Peritoneum (tissue), 1 donor: ENCODE data around the genes YIPF3 and VEGFA.

DNA sequence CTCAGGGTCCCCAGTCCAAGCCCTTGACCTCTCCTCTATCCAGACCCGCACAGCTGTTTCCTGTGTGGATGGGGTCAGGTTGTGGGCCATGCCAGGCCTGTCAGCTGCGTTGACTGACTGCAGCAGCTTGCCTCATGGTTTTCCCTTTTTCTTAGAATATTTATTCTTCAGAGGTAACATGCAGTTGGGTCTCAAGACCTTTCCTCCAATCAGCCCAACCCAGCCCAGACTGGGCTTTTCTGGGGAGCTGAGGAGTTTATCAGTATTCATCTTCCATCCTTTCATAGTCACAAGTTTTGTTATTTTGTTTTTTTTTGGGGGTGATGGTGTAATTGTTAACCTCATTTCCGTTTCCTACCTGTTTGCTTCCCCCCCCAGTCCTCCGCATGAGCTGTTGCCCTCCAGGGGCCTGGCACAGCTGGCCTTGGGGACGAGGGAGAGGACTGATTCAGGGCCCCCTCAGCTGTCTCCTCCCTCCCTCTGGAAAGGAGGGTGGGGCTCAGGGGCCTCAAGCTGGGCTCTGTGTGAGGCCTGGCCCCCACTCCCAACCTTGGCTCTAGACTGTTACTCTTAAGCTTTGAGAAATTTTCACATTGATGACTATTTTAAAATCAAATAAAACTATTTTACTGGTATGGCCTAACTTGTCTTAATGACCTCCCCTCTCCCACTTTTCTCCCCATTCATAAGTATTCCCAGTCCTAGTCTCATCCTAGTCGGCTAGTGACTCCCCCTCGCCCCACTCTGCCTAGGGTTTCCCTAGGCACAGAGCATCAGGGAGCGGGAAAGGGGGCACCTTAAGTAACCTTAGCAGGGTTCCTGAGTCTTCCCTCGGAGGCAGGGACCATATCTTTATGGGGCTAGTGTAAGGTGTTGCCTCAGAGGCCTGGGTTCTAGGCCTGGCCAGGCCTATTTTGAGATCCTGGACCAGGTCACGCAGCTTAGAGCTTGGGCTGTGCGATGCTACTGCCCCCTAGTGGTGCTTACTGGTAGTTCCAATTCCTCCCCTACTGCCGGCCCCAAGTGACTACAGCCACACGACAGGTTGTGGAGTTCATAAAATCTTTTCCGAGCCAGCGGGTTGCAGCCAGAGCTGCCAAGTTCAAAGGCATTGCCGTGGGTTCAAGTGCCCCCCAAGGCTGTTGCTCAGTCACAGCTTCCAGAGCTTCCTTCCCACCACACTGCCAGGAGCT lies 3.8 kb downstream of the LRRC73 start:
- PRO-cap, result no peak

GRCh38 chr6:43516256-43517252 lies at the start of gene YIPF3:
TSS of gene YIPF3 (minus strand) at chr6:43516926.
- PRO-cap, result bidirectional peak, plus-strand start at chr6:43517089, minus-strand start at chr6:43516931

- PRO-cap, result no peak
These were observed 6.2 kb downstream of the POLR1C start for GRCh38 chr6:43522556-43523979.

- PRO-cap, result no peak
These were observed 8.4 kb downstream of the GTPBP2 start for GRCh38 chr6:43620405-43621254.

- PRO-cap, result no peak
These were observed 4.4 kb downstream of the GTPBP2 start for GRCh38 chr6:43624336-43625360.

DNA sequence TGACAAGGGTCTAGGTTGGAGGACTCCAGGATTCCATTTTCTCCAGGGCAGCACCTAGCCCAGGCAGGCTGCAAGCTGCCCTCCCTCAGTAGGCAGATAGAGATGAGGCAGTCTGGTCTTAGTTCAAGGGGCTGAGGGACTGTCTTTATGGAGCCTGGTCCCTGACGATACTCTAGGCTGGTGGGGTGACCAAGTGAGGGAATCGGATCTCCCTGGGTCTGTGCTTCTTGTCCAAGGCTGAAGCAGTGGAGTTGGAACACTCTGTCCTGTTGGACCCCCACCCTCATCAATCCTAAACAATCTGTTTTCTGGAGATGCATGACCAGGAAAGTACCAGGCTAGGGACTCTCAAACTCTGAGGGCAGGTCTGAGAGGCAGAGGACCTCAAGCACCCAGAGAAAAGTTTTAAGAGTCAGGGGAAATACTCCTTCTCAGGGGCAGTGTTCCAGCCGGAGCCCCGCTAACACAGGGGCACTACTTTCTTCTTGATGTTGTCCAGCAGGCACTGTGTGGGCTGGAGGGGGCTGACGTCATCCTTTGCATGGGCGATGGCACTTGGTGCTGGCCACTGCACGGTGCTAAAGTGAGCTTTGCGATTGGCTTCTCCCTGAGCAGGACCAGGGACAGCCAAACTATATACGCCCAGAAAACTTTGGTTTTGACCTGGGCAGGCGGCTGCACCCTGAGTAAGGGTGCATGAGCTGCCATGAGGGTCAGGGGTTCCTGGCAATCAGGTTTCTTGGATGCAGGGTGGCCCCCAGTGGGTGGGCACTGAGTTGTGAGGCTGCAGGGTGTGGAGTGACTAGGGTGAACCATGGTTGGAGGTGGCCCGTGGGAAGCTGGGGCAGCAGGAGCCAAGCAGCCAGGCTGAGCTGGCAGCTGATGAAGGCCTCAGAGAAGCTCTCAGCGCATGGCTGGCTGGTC lies 18.6 kb downstream of the MRPS18A start:
- PRO-cap, result no peak

- PRO-cap, result no peak
These were observed 36.3 kb upstream of the MRPS18A start for GRCh38 chr6:43723928-43724327.

DNA sequence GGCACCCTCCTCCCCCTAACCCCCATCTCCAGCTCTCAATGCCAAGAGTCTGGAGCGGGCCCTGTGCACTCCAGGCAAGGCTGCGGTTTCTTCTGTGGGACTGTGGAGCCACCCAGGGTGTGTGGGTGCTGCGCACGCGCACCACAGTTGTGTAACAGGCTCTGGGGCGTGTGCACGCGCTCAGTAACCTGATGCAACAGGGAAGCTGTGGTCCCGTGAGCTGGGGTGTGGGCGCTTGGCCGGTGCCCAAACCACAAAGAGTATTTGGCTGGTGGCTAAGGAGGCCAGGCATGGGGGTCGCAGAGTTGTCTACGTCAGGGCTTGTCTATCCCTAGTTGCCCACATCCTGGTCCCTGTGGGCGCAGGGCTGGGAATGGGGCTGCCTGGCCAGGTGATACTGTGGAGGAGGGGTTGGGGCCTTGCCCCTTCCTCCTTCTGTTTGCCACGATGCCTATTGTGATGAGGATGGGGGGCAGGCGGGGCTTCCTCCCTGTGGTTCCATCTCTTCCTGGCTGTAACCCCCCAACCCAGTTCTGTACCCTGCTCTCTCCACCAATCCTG lies 37.6 kb upstream of the MRPS18A start:
- PRO-cap, result no peak

DNA sequence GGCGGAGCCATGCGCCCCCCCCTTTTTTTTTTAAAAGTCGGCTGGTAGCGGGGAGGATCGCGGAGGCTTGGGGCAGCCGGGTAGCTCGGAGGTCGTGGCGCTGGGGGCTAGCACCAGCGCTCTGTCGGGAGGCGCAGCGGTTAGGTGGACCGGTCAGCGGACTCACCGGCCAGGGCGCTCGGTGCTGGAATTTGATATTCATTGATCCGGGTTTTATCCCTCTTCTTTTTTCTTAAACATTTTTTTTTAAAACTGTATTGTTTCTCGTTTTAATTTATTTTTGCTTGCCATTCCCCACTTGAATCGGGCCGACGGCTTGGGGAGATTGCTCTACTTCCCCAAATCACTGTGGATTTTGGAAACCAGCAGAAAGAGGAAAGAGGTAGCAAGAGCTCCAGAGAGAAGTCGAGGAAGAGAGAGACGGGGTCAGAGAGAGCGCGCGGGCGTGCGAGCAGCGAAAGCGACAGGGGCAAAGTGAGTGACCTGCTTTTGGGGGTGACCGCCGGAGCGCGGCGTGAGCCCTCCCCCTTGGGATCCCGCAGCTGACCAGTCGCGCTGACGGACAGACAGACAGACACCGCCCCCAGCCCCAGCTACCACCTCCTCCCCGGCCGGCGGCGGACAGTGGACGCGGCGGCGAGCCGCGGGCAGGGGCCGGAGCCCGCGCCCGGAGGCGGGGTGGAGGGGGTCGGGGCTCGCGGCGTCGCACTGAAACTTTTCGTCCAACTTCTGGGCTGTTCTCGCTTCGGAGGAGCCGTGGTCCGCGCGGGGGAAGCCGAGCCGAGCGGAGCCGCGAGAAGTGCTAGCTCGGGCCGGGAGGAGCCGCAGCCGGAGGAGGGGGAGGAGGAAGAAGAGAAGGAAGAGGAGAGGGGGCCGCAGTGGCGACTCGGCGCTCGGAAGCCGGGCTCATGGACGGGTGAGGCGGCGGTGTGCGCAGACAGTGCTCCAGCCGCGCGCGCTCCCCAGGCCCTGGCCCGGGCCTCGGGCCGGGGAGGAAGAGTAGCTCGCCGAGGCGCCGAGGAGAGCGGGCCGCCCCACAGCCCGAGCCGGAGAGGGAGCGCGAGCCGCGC lies at the start of gene VEGFA:
TSS of gene VEGFA (plus strand) at position 60 of the 1,070 bp plus-strand sequence.
- PRO-cap, result bidirectional peak, plus-strand start at position 60 of the sequence, minus-strand start outside the sequence; bidirectional peak, plus-strand start at position 624 of the sequence, minus-strand start at position 461 of the sequence

DNA sequence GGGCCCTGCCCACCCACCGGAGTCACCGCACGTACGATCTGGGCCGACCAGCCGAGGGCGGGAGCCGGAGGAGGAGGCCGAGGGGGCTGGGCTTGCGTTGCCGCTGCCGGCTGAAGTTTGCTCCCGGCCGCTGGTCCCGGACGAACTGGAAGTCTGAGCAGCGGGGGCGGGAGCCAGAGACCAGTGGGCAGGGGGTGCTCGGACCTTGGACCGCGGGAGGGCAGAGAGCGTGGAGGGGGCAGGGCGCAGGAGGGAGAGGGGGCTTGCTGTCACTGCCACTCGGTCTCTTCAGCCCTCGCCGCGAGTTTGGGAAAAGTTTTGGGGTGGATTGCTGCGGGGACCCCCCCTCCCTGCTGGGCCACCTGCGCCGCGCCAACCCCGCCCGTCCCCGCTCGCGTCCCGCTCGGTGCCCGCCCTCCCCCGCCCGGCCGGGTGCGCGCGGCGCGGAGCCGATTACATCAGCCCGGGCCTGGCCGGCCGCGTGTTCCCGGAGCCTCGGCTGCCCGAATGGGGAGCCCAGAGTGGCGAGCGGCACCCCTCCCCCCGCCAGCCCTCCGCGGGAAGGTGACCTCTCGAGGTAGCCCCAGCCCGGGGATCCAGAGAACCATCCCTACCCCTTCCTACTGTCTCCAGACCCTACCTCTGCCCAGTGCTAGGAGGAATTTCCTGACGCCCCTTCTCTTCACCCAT lies 1.7 kb downstream of the VEGFA start:
- PRO-cap, result no peak

DNA sequence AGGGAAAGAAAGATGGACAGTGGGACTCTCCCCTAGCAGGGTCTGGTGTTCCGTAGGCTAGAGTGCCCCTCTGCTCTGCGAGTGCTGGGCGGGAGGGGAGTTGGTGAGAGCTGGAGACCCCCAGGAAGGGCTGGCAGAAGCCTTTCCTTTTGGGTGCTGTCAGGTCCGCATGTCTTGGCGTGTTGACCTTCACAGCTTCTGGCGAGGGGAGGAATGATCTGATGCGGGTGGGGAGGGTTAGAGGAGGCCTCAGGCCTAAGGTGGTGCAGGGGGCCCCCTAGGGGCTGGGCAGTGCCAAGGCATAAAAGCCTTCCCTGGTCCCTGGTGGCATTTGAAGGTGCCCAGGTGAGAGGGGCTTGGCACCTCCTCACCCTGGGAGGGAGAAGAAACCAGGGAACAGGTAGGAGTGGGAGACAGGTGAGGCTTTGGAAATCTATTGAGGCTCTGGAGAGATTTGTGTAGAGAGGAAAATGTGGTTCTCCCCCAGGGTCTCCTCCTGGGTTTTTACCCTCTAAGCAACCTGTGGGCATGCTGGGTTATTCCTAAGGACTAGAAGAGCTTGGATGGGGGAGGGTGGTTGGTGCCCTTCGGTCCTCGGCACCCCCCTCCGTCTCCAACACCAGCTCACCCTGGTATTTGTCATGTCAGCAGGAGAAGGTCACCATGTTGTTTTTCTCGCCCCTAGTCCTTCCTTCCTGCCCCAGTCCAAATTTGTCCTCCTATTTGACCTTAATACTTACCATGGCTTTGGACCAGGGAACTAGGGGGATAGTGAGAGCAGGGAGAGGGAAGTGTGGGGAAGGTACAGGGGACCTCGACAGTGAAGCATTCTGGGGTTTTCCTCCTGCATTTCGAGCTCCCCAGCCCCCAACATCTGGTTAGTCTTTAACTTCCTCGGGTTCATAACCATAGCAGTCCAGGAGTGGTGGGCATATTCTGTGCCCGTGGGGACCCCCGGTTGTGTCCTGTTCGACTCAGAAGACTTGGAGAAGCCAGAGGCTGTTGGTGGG lies 3.5 kb downstream of the VEGFA start:
- PRO-cap, result no peak

DNA sequence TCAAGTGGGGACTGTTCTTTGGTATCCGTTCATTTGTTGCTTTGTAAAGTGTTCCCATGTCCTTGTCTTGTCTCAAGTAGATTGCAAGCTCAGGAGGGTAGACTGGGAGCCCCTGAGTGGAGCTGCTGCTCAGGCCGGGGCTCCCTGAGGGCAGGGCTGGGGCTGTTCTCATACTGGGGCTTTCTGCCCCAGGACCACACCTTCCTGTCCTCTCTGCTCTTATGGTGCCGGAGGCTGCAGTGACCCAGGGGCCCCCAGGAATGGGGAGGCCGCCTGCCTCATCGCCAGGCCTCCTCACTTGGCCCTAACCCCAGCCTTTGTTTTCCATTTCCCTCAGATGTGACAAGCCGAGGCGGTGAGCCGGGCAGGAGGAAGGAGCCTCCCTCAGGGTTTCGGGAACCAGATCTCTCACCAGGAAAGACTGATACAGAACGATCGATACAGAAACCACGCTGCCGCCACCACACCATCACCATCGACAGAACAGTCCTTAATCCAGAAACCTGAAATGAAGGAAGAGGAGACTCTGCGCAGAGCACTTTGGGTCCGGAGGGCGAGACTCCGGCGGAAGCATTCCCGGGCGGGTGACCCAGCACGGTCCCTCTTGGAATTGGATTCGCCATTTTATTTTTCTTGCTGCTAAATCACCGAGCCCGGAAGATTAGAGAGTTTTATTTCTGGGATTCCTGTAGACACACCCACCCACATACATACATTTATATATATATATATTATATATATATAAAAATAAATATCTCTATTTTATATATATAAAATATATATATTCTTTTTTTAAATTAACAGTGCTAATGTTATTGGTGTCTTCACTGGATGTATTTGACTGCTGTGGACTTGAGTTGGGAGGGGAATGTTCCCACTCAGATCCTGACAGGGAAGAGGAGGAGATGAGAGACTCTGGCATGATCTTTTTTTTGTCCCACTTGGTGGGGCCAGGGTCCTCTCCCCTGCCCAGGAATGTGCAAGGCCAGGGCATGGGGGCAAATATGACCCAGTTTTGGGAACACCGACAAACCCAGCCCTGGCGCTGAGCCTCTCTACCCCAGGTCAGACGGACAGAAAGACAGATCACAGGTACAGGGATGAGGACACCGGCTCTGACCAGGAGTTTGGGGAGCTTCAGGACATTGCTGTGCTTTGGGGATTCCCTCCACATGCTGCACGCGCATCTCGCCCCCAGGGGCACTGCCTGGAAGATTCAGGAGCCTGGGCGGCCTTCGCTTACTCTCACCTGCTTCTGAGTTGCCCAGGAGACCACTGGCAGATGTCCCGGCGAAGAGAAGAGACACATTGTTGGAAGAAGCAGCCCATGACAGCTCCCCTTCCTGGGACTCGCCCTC lies 14.7 kb downstream of the VEGFA start:
- PRO-cap, result unidirectional peak, plus-strand start at position 230 of the sequence

DNA sequence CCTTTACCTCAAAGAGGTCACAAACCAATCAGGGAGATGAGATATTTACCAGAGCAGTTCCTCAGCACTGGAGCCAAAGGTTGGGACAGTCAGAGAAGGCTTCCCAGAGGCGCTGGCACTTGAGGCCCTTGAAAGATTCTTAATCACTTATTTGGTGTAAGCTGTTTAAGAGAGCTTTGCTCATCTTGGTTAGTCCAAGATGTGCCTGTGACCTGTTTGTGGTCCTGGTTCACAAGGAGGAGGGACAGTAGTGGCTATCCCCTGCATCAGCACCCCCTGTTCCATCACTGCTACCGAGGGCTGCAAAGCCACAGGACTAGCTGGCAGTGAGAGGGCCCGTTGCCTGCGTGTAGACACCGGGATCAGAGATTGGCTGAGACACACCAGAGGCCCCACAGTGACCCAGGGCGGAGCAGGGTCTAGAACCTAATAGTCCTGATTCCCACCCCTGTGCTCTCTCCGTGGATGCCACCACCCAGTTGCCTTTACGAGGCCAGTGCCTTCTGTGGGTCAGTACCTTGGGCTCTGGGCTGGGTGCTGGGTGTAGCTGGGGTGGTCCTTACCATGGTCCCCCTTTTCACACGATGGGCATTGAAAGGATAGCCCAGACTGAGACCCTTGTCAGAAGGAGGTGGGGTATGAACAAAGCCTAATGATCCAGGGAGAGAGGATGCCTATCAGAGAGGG lies 35.8 kb downstream of the VEGFA start:
- PRO-cap, result no peak

GRCh38 chr6:43937405-43937929 lies 167.5 kb downstream of the VEGFA start:
- PRO-cap, result no peak

DNA sequence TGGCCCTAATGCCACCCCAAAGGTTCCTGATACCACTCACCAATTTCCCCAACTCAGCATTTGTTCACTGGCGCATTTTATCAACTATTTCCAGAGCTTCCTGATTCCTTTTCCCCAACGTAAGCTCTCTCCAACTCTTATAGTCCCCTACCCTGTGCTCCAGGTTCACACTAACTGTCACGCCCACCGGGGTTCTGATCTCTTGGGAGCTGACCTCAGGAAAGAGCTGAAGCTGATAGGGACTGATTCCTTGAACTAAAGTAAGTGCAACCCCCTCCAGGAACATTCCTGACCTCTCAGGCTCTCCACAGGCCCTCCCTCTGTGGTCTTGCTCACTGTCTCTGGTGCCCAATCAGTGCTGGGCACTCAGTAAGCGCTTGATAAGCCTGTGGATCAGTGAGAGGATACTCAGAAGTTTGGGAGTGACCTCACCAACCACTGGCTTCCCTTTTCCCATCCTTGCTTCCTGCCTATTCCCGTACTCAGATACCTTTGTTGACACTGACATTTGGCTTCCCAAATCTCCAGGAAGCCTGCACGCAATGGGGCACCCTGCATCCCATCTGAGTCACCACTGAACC lies 73.2 kb downstream of the MRPL14 start:
- PRO-cap, result no peak

GRCh38 chr6:44109835-44111100 lies 17.0 kb downstream of the MRPL14 start:
- PRO-cap, result no peak

- PRO-cap, result no peak
These were observed 7.6 kb downstream of the MRPL14 start for GRCh38 chr6:44119535-44120138.

DNA sequence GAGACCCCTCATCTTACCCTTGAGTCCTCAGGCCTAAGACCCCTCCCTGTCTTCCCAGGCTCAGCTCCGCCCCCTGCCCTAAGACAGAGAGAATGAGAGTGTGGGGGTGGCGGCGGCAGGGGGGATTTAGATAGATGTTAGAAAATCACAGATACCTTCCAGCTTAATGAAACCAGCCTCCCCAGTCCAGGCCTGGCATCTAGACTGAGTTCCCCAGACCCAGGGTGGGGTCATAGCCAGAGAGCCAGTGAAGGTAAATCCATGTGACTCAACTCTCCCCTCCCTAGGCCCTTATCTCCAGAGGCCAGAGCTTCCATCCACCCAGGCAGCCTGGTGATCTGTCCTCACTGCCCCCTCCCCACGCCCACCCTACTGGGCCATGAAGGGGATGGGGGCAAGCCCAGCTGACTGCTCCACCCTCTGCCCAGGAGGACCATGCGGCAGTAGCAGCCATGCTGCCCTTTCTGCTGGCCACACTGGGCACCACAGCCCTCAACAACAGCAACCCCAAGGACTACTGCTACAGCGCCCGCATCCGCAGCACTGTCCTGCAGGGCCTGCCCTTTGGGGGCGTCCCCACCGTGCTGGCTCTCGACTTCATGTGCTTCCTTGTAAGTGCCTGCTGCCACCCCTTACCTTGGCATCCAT lies 6.9 kb downstream of the TMEM63B start:
- PRO-cap, result no peak

GRCh38 chr6:44226504-44227264 lies 3.3 kb downstream of the SLC29A1 start:
- PRO-cap, result no peak

- PRO-cap, result no peak
These were observed 10.4 kb downstream of the SLC29A1 start for GRCh38 chr6:44233545-44234384.